Measurements from ENCODE around the gene CCL8.

GRCh38 chr17:32152132-32152615 is 9.9 kb downstream of the RHOT1 start:
- PRO-cap = no peak
- RAMPAGE, long total RNA, 2 experiments = no peak in any of the 2 experiments

GRCh38 chr17:32279726-32280413 is 14.2 kb downstream of the RHBDL3 start:
- PRO-cap = no peak
- RAMPAGE, long total RNA, 2 experiments = no peak in any of the 2 experiments

- PRO-cap = no peak
- RAMPAGE, long total RNA, 2 experiments = no peak in any of the 2 experiments
Observed at GRCh38 chr17:32298054-32298644, 32.5 kb downstream of the RHBDL3 start.

GRCh38 chr17:32310998-32311762 is 30.8 kb downstream of the C17orf75 start:
- PRO-cap = no peak
- RAMPAGE, long total RNA, 2 experiments = no peak in any of the 2 experiments

- PRO-cap = no peak
- RAMPAGE, long total RNA, 2 experiments = no peak in any of the 2 experiments
Observed at GRCh38 chr17:32371068-32372053, 21.4 kb downstream of the ZNF207 start.

DNA sequence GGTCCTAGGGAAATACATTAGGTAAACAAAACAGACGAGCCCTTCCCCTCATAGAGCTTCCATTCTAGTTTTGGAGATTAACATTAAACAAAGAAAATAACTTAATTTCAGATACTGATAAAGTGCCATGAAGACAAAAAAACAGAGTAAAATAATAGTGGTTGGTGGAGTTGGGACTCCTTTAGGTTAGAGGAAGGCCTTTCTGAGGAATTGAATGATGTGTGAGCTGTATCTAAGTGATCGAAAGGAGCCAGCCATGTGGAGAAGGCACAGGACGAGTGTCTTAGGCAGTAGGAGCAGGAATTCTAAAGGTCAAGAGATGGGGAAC is 43.6 kb downstream of the ZNF207 start:
- PRO-cap = no peak
- RAMPAGE, long total RNA, 2 experiments = start-site peak on the plus strand in 1 of 2 experiments, centred at position 125 of the sequence, 10 reads per replicate

DNA sequence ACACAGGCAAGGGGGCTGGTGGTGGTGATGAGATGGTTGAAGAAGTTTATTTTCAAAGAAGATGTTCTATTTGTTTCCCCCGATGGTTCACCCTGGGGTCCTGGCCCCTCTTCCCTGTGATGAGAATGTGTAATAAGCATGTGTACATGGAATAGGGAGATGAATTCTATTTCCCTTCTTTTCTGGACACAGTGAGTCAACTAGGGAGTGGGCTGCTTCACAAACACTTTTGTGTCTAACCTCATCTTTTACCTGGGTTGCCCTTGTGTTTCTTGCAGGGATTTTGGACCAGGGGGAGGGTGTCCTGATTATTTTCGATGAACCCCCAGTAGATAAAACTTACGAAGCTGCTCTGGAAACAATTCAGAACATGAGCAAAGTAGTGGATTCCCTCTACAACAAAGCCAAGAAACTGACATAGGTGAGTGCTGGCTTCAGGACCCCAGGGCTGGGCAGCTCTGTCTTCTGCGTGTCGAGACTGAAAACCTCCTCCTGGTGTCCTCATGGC is 6.5 kb upstream of the CDK5R1 start:
- PRO-cap = no peak
- RAMPAGE, long total RNA, 2 experiments = no peak in any of the 2 experiments

GRCh38 chr17:32495219-32495961 is 8.6 kb downstream of the CDK5R1 start:
- PRO-cap = no peak
- RAMPAGE, long total RNA, 2 experiments = no peak in any of the 2 experiments

DNA sequence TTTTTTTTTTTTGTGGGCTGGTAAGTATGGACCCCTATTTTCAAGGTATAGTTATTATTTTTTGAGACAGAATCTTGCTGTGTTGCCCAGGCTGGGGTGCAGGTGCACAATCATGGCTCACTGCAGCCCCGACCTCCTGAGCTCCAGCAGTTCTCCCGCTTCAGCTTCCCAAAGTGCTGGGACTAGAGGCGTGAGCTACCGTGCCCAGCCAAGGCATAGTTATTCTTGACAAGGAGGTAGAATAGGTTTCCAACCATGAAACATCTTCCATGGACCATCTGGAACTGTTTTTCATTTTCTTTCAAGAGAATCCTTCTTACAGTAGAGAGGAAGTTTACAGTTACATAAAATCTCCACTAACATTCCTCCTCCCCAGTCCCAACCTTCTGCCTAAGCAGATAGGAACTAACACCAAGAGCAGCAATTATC is 39.8 kb downstream of the CDK5R1 start:
- PRO-cap = no peak
- RAMPAGE, long total RNA, 2 experiments = no peak in any of the 2 experiments

GRCh38 chr17:32569225-32569968 is 82.6 kb downstream of the CDK5R1 start:
- PRO-cap = no peak
- RAMPAGE, long total RNA, 2 experiments = no peak in any of the 2 experiments

DNA sequence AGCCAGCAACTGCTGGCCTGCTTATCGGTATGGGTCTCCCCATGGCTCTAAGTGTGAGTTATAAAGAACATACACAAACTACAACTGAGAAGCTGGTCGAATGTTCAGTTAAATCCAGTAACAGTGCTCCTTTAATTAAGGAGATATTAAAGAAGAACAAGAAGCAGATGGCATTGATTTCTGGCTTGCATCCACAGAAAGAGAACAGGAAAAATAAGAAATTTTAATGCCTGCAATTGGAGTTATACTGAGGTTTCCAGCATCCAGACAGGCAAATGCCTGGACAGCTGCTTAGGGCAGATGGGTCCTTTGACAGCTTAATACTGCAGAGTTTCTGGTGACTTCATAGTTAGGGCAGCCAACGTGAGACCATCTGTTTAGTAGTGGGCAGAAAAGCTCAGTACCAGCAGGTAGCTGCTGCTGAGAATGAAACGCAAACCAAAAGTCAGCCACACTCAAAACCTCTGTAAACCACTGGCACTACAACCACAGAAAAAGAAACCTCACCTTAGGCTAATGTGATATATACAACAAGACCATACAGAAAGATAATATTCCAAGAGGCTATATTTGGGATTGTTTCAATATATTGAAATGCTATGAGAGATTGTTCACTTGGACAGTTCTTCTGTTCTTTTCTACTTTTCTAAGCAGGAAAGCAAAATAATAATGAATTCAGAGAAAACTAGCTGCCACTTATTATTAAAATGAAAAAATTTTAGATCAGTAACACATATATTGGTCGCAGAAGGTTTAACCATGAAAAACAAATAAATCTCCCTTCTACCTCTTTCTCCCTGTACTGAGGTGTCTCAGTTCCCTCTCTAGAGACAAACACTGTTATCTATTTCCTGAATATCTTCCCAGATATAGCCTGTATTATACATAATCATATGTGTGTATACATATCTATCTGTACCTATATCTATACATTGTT is 110.0 kb downstream of the CDK5R1 start:
- PRO-cap = no peak
- RAMPAGE, long total RNA, 2 experiments = no peak in any of the 2 experiments

GRCh38 chr17:32621135-32622340 is 134.7 kb downstream of the CDK5R1 start:
- PRO-cap = no peak
- RAMPAGE, long total RNA, 2 experiments = no peak in any of the 2 experiments

DNA sequence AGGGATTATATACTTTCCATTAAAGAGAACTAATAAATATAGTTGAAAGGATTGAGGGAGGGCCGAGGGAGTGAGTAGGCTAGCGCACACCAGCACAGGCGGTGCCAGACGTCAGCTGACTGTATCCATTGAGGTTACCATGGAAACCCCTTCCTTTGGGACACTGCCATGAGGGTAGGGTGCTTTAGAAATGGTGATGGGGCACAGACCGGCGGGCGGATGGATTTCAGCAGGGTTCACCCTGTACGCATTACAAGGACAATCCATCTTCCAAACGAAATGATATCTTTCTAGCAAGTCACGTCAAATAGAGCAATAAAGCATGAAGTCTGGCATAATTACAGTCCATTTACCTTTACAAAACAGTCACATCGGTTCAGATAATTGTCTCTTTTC is 140.4 kb downstream of the CDK5R1 start:
- PRO-cap = no peak
- RAMPAGE, long total RNA, 2 experiments = no peak in any of the 2 experiments

DNA sequence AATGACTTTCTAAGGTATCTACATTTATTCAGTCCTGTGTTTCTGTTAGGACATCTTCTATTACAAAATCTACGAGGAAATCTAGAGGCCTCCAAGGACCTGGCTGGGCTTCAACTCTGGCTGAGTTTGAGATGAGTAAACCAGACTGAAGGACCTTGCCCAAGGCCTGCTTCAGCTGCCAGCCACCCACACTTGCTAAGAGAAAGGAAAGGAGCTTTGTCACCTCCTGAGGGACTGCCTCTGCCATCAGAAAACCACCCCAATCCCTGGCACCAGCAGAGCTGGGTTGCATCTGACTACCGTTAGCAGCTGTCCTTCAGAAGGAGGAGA is 1.3 kb upstream of the MYO1D start:
- PRO-cap = no peak
- RAMPAGE, long total RNA, 2 experiments = no peak in any of the 2 experiments

DNA sequence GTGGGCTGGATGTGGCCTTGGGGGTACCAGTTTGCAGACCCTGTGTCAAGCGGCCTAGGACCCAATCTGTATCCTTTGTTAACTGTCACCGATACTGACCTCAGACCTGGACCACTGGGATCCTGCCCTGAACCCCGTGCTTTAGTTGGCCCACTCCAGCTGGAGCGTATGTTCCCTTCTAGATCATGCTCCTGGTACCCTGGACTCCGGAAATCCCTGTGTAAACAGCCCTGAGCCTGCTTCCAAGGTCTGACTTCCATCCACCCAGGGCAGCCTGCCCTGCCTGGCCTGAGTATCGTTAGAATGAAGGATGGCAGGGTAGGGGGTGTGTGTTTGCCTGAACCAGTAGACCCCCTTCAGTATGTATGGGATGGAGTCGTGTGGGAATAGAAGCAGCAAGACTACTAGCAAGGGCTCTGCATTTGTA is 791 bp upstream of the TMEM98 start:
- PRO-cap = no peak
- RAMPAGE, long total RNA, 2 experiments = no peak in any of the 2 experiments

- PRO-cap = no peak
- RAMPAGE, long total RNA, 2 experiments = no peak in any of the 2 experiments
Observed at GRCh38 chr17:34134452-34134651, 120.7 kb upstream of the CCL2 start.

GRCh38 chr17:34319146-34319701 is at the start of gene CCL8:
Gene CCL8 (plus strand): TSS chr17:34319435.
- PRO-cap = no peak
- RAMPAGE, long total RNA, 2 experiments = no peak in any of the 2 experiments

DNA sequence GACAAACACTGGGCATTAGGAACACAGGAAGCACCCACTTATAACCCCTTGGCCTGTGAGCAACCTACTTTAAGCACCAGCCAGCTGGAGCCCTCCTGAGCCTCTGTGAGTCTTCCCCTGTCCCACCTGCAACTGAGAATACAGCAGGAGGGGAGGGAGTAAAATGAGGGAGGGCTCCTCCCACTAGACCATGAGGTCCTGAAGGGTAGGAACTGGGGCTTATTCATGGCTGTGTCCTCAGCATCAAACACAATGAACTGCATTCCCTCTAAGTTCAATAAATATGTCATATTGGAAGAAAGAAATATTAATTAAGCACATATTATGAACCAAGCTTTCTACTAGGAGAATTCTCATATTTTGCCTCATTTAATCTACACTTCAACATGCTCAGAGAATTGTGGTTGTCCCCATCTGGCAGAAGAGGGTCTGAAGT is 142.6 kb downstream of the TMEM132E start:
- PRO-cap = no peak
- RAMPAGE, long total RNA, 2 experiments = no peak in any of the 2 experiments

GRCh38 chr17:34731985-34732363 is 152.6 kb downstream of the TMEM132E start:
- PRO-cap = unidirectional peak, minus-strand start at chr17:34732094
- RAMPAGE, long total RNA, 2 experiments = no peak in any of the 2 experiments

DNA sequence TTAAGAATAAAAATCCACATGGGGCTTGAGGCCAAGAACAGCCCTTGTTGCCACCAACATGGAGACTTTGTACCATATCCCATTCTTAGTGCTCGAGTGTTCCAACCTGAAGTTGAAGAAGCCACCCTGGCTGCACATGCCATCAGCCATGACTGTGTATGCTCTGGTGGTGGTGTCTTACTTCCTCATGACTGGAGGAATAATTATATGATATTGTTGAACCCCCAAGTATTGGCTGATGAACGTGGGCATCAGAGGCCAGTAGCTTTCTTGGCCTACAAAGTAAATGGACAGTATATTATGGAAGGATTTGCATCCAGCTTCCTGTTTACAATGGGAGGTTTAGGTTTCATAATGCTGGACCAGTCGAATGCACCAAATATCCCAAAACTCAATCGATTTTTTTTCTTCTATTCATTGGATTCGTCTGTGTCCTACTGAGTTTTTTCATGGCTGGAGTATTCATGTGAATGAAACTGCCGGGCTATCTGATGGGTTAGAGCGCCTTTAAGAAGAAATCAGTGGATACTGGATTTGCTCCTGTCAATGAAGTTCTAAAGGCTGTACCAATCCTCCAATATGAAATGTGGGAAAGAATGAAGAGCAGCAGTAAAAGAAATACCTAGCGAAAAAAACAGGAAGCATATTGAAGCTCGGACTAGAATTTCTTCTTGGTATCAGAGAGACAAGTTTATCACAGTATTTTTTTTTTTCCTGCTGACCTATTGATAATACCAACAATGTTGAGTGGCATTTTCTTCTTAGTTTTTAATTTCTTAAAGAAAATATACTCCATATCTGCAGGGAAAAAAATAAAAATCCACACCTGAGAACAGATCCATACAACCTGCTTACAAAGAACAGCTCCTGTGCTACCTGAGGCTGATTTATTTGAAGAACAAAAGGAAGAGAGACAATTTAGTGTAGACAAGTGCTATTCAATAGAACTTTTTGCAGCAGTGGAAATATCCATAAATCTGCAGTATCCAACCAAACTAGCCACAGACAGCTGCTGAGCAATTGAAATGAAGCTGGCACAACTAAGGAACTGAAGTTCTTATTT is 25.3 kb downstream of the LIG3 start:
- PRO-cap = no peak
- RAMPAGE, long total RNA, 2 experiments = start-site peak on the plus strand in 1 of 2 experiments, centred at positions 294 to 970 of the sequence, 5 to 11 reads per replicate

Data from body of pancreas (tissue), 2 donors.